Caco-2 (cell line): ENCODE data around the gene HNRNPH3.

DNA sequence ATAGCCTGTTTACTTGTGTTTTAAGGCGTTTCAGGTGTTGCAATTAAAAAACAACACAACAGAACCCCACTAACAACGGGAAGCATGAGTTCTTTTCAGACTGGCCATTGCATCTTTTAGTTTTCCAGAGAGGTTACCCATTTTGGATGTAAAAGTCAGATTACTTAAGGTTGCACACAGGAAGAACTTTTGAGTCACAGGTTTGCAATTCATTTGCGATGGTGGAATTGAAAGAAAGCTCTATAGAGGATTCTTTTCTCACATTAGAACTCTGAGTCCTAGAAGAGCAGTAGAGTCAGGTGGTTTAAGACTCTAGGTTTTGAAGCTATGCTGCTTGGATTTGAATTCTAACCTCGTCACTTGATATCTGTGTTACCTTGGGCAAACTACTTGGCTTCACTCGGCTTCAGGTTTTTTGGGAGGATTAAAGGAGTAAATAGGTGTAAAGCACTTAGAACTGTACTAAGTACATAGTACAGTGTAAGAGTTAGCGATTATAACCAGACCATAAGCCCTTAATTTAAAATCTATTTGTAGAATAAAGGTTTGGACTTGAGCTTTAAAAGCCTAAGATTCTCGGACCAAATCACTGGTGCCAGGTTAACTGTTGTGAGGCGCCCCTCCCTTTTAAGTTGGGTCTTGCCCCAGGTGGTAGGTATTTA is 1.2 kb downstream of the NRBF2 start:
- PRO-cap = no peak
- RRBS = no CpG with 5 or more reads among the region's 8 CpGs

DNA sequence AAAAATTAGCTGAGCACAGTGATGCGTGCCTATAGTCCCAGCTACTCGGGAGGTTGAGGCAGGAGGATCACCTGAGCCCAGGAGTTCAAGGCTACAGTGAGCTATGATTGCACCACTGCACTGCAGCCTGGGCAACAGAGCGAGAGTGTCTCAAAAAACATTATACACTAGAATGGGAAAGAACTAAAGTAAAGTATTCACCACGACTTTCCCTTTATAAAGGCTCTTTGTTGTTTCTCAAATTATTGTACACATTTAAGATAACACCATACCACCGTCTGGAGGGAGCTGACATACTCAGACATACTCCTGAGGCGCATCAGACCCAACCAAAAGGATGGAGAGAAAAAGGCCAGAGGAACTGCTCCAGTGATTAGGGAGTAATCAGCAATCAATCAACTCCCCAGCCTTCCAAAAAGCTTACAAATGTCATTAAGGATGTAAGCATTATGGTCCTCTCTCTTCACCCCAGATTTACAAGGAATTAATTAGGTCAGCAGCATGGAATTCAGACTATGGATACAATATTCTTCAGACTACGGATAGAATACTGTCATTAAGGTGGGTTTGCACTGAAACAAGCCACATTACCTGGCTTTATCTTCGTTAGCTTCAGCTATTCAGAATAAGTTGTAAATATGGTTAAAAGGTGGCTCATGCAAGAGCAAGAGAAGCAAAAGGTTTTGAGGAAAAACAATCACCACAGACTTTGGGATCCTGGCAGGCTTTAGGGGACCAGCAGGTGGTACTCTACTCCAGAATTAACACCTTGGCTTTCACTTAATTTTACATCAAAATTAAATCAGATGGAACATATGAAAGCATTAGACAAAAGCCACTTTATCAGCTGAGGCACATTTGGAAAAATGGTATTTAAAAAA is 32.9 kb downstream of the NRBF2 start:
- PRO-cap = no peak
- RRBS = no CpG with 5 or more reads among the region's 8 CpGs

DNA sequence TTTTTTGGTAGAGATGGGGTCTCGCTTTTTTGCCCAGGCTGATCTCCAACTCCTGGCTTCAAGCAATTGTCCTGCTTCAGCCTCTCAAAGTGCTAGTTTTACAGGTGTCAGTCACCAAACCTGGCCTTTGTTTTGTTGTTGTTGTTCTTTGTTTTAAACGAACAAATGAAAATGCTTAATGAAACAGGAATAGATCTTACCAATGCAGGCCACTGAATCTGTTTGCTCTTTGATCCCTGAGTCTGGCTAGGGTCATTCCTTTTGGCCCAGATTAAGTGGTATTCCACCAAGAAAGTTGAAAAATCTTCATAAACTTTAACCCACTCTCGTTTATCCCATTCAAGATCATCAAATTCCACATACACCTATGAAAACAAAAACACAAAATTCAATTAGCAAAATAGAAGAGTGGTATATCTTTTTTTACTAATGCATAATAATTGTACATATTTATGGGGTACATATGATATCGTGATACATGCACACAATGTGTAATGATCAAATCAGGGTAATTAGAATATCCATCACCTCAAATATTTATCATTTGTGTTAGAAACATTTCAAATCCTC is 85.6 kb downstream of the JMJD1C start:
- PRO-cap = no peak
- RRBS = no CpG with 5 or more reads among the region's 4 CpGs

- PRO-cap = no peak
- RRBS = no CpG with 5 or more reads among the region's 3 CpGs
These were observed 23.1 kb downstream of the JMJD1C start for GRCh38 chr10:63442413-63443312.

GRCh38 chr10:63542381-63543132 is 21.4 kb downstream of the REEP3 start:
- PRO-cap = no peak
- RRBS = no CpG with 5 or more reads among the region's 6 CpGs

DNA sequence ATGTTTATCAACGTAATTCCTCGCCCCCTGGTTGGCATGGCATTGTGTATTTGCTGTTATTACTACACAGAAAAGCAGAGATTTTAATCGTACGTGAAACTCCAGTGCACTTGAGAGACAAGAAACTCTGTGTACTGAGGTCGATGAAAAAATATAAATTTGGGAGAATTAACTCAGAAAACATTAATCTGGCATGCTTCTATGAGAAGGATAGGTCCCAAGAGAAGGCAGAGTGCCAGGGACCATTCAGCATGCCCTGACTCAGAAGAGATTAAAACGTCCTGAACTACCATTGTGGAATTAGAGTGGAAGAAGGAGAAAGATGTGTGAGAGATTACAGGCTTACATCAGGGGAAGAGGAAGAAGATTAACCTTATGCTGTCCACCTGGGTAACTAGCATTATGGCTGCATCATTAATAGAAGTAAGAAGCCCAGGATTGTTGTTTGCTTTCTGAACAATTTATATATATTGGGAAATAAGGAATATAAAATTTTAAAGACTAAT is 72.4 kb downstream of the REEP3 start:
- PRO-cap = no peak
- RRBS = no CpG with 5 or more reads among the region's 6 CpGs

DNA sequence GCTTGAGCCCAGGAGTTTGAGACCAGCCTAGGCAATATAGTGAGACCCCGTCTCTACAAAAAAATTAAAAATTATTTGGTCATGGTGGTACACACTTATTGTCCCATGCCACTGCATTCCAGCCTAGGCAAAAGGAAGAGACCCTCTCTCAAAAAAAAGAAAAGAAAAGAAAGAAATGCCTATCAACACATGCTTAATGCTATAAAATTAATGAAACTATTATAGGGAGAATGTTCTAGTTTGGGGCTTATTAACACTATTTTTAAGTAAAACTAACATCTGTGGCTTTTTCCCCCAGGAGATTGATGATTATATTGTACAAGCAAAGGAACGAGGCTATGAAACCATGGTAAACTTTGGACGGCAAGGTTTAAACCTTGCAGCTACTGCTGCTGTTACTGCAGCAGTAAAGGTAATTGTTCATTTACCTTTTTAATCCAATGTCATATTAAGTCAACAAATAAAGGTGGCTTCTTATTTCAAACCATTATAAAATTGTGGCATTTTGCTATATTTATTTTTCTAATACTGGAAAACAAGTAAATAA is 77.7 kb downstream of the REEP3 start:
- PRO-cap = no peak
- RRBS = no CpG with 5 or more reads among the region's 3 CpGs

DNA sequence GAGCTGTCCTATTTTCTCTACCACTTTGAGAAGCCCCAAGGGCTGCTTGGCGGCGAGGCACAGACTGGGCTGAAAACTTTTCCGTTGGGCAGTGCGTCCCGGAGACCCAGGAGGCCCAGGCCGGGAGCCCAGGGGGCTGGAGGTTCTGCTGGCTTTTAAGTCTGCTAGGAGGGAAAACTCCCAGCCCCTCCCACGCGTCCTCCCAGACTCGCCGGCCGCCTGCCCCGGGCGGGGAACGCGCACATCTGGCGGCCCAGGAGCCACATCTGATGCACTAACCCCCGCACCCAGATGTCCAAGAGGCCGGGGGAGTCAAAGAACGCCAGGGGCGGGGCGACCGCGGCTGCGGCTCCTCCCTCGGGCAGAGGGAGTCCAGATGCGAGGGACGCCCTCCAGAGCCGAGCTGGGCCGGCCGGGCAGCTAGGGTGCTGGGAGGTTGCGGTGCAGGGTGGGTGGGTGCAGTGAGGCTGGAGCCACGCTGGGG is 108.8 kb downstream of the REEP3 start:
- PRO-cap = bidirectional peak, plus-strand start at position 375 of the sequence, minus-strand start at position 268 of the sequence
- RRBS = 5% methylated on average over 18 of the region's 32 CpGs

- PRO-cap = no peak
- RRBS = no CpG with 5 or more reads among the region's 3 CpGs
These were observed 161.1 kb downstream of the REEP3 start for GRCh38 chr10:63682154-63682771.

GRCh38 chr10:63707097-63707505 is 185.9 kb downstream of the REEP3 start:
- PRO-cap = no peak
- RRBS = no CpG with 5 or more reads among the region's 1 CpG

GRCh38 chr10:63886982-63887665 is 365.9 kb downstream of the REEP3 start:
- PRO-cap = no peak
- RRBS = no CpG with 5 or more reads among the region's 13 CpGs

DNA sequence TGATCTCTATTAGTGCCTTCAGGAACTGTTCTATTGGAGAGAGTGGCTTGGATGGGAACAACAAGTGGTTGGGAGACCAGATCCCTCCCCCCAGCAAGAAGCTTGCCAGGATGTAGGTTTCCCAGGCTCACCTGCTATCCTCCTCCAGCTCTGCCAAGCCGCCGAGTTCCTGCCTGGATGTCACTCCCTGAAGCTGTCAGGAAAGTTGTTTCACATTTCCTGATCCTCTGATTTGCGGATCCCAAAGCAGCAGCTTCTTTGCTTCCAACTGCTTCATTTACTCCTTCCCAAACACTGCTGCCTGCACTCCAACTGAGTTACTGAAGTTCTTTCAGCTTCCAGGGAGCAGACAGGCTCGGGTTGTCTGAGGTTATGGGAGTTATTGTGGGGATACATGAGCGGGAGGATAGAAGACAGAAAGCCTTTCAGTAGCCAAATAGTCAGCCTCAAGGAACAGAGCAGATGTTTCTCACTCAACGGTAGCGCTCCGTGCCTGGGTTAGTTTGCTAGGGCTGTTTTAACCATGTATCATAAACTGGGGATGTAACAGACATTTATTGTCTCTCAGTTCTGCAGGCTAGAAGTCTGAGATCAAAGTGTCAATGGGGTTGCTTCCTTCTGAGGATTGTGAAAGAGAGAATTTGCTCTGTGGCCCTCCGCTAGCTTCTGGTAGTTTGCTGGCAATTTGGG is 515.9 kb downstream of the REEP3 start:
- PRO-cap = no peak
- RRBS = no CpG with 5 or more reads among the region's 9 CpGs

DNA sequence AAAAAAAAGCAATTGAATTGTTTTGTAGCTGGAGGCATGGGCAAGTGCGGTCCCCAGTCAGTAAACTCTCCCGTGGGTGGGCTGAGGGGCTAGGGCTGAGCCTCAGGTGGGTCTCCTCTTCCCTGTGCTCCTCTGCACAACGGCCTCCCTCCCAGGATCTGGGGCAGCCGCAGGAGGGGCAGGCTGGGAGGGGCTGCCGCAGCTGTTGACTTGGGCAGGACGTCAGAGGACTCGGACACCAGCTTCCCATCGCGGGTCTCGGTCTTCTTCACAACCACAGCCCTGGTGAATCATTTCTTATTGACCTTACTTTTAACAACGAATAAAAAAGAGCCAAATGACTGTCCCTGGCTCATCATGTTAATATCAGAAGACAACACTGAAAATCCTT is 32.6 kb downstream of the CTNNA3 start:
- PRO-cap = no peak
- RRBS = no CpG with 5 or more reads among the region's 11 CpGs

GRCh38 chr10:67700096-67700377 is 4.0 kb upstream of the CTNNA3 start:
- PRO-cap = no peak
- RRBS = no CpG with 5 or more reads among the region's 3 CpGs

DNA sequence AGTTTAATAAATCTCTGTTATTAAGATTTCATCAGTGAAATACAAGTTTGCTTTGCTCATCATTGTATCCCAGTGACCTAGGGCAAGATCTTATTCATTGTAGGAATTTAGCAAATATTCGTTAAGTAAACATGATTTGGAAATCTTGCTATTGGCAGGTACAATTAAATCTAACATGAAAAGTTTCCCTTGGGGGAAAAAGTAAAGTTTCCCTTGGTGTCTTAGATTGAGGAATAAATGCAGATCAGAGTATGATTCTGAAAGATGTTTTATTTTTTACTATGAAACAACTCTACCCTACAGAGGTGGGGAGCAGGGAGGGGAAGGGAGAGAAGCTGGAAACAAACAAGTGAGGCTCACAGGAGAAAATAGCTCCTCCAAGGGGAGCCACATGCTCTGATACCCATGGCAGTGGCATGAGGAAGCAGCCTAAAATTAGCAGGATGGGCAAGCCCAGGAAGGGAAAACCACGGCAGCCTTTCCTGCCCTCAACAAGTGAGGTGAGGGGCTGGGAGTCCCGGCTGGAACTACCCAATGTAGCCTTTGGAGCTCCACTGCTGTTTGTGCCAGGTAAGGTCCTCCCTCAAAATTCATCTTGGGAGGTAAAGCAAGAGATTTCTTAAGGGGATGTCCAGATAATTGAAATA is 12.5 kb upstream of the HERC4 start:
- PRO-cap = no peak
- RRBS = no CpG with 5 or more reads among the region's 3 CpGs

GRCh38 chr10:68332003-68332215 is at the start of gene HNRNPH3:
TSS of gene HNRNPH3 (plus strand) at chr10:68332064.
- PRO-cap = bidirectional peak, plus-strand start at chr10:68332064, minus-strand start at chr10:68331912
- RRBS = no CpG with 5 or more reads among the region's 18 CpGs

- PRO-cap = bidirectional peak, plus-strand start at chr10:68525839, minus-strand start at chr10:68525551
- RRBS = no CpG with 5 or more reads among the region's 9 CpGs
These were observed 1.6 kb downstream of the SLC25A16 start for GRCh38 chr10:68525658-68526178.

DNA sequence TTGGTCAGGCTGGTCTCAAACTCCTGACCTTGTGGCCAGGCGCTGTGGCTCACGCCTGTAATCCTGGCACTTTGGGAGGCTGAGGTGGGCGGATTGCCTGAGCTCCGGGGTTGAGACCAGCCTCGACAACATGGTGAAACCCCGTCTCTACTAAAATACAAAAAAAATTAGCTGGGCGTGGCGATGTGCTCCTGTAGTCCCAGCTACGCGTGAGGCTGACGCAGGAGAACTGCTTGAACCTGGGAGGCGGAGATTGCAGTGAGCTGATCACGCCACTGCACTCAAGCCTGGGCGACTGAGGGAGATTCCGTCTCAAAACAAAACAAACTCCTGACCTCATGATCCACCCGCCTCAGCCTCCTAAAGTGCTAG is 5.2 kb upstream of the TET1 start:
- PRO-cap = no peak
- RRBS = no CpG with 5 or more reads among the region's 16 CpGs

DNA sequence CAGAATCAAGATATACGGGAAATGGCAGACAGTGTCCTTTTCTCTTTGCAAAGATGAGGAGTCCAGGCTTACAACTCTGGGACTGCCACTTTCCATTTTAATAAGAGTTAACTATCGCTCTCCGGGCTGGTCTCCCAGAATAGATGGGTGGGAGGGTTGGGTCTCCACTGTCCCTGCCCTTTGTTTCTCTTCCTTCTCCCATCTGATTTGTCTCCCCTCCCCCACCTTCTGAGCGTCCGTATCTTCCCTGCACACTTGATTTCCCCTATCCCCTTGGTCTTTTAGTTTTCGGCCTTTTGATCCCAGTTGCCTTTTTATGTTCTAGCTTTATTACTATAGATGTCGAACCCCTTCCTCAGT is 2.4 kb downstream of the TET1 start:
- PRO-cap = no peak
- RRBS = no CpG with 5 or more reads among the region's 7 CpGs

GRCh38 chr10:68903984-68904446 is 2.9 kb downstream of the DDX50 start:
- PRO-cap = no peak
- RRBS = no CpG with 5 or more reads among the region's 11 CpGs